Jejunum (tissue), 1 donor: Measurements from ENCODE around the genes C10orf143, GLRX3, PPP2R2D and BNIP3.

DNA sequence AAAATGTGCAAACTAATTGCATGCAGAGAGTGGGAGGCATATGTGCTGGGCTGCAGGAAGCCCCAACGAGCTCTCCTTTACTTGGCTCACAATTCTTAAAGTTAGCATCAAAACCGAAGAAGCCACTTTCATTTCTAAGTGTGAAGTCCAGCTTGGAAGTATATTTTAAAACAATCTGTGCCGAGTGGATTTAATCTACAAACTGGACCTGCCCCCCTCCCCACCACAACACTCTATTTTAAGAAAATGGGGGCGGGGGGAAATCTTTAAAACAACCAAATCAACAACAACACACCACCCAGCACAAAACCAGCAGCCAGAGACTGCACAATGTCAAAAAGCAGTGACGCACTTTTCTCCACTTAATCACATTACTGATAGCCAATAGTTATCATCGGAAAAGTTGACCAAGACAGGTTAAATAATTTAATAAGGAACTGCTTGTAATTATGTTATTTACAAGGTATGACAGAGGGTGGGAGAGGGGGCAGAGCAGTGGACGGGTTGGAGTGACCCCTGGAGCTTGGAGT lies 2.9 kb downstream of the EBF3 start:
- PRO-cap, result no peak

DNA sequence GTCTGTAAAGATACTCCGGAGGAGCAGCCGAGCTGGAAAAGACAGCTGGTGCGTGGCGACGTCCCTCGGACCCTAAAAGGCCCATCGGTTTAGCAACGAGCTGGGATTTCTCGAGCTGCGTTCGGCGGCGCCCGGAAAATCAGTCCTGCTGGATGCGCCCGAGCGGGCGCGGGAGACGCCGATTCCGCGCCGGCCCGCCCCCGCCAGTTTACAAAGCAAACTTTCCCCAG lies 5.5 kb upstream of the EBF3 start:
- PRO-cap, result no peak

- PRO-cap, result no peak
Measured at GRCh38 chr10:130108819-130109410, 1.7 kb downstream of the C10orf143 start.

- PRO-cap, result bidirectional peak, plus-strand start at chr10:130110890, minus-strand start at chr10:130110837
Measured at GRCh38 chr10:130110714-130111033, at the start of gene C10orf143. Gene C10orf143 (minus strand): TSS chr10:130110830.

DNA sequence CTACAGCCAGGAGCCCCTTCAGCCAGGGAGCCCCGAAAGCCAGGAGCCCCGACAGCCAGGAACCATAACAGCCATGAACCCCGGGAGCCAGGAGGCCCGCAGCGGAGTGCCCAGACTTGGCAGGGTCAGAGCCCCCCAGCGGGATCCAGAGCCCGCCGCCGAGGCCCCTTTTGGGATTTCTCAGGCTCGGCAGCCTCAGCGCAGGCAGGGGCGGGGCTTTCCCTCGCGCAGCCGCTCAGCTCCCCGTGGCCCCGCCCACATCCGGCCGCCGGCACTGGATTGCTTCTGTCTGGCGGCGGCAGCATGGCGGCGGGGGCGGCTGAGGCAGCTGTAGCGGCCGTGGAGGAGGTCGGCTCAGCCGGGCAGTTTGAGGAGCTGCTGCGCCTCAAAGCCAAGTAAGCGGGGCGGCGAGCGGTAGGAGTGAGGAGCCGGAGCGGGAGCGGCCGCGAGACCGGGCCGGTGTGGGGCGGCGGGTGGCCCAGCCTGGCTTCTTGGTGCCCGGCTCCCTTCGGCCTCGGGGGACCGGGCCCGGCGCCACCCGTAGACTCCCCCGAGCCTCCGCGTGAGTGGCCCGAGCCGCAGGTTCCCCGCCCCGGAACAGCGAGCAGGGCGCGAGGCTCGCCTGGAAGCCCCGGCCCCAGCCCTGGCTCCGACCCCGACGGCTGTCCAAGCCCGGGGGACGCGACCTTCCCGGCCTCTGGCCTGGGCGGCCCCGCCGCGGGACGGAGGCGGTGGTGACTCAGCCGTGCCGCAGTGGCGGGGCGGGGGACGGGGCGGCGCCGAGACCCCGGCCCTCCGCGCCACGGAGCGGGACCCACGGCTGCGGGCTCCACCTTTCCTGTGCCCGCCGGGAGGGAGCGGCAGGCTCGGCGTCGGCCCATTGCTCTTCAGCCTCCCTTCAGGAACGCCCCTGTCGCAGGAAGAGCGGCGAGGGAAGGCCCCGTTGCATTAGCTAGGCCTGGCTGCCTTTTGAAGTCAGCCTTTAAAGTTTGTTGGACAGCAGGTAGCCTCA lies at the start of gene GLRX3:
GLRX3 (plus strand) TSS at position 274 of the 1,012 bp plus-strand sequence.
- PRO-cap, result bidirectional peak, plus-strand start at position 288 of the sequence, minus-strand start at position 197 of the sequence

DNA sequence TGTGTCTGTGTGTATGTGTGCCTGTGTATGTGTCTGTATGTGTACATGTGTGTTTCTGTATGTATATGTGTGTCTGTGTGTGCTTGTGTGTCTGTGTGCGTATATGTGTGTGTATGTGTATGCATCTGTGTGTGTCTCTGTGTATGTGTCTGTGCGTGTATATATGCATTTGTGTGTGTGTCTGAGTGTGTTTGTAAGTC lies 171.9 kb downstream of the TCERG1L start:
- PRO-cap, result no peak

DNA sequence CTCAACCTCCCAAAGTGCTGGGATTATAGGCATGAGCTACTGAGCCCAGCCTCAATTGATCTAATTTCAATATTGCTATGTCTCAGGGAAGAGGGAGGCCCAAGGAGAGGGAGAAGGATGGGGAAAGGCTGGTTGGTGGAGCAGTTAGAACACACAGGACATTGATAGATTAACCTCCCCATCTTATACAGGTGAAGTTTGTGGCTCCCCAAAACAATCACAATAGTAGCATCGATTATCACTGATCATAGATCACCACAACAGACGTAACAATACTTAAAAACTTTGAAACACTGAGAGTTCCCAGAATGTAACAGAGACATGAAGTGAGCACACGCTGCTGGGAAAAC lies 42.1 kb downstream of the TCERG1L start:
- PRO-cap, result no peak

DNA sequence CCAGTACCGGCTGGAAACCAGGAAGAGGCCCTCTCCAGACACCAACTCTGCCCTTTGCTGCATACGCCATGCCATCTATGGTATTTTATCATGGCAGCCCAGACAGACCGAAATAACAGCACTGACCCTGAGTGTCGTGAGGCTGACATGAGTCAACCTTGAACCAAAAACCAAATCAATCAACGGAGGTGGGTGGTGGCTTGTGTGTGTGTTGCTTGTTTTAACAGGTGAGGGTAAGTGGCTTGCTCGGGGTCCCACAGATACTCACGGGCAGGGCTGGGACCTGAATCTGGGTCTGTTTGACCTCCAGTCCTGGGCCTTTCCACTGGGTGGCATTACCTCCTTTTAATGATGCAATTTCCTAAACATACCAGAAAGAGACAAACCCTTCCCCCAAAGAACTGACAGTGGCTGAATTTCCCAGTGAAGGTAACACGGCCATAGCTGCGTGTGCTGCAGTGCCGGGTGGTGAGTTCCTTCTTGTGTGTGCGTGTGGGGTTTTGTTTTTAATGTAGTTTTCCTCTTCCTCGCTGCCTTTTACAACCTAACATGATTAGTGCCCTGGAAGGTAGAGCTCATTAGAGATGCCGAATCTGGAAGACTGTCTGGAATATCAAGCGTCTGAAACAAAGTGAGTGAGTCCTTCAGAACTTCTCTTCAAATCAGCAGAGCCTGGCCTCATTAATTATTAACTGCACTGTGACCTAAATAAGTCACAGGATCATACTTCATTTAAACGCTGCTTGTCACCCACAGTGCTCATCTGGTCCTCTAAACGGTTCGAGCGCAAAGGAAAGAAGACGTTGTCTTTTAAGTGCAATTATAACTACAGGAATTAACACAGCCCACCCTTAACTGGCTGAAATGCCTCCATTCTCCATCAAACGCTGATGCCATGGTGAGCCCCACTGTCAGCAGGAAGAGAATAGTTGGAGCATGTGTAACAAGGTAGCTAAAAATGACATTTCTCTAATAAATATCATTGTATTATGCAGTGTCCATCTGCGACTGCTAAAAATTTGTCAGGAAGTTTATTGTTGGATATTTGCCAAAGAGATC lies 166.1 kb upstream of the TCERG1L start:
- PRO-cap, result no peak

DNA sequence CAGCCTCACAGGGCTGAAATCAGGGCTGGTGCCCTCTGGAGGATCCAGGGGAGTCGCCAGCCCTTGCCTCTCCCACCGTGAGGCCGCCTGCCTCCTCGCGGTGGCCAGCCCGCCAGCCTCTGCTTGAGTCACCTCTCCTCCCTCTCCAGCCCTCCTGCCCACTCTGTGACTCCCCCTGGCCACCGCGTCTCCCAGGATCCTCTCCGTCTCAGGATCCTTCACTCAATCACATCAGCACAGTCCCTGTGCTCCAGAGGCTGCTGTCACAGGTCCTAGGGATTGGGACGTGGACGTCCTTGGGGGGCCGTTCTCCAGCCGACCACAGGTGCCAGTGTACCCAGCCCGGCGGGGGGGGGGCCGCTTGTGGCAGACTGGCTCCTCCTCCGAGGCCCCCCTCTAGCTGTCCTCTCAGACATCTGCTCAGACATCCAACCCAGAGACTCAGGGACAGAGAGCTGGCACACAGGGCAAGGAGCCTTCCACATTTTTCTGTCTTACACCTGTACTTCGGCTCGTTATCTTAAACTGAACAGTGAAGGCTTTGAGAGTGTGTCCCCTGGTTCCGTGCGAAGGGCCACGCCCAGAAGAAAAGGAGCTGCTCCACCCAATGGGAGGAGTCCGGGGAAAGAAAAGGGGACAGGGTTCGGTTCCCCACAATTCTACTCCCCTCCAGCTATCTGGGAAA lies 9.4 kb upstream of the PPP2R2D start:
- PRO-cap, result no peak

GRCh38 chr10:131891987-131892581 lies 8.7 kb upstream of the PPP2R2D start:
- PRO-cap, result no peak

DNA sequence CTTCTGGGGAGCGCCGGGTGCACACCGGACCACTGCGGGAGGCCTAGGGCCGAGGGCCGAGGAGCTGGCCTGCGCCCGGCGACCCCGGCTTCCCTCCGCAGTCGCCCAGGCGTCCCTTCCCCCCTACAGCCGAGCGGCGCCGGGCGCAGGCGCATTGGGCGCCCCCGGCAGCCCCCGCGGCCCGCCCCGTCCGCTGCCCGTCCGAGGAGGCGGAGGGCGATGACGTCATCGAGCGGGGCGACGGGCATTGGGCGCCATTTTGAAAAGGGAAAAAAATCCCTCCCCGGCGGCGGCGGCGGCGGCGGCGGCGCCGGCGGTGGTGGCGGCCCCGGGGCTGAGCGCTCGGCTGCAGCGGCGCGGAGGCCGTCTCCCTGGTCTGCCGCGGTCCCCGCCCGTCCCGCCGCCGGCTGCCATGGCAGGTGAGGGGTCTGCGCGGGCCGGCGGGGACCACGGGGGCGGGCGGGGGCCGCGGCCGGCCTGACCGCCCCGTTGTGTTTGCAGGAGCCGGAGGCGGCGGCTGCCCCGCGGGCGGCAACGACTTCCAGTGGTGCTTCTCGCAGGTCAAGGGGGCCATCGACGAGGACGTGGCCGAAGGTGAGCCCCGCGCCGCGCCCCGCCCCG lies at the start of gene PPP2R2D:
PPP2R2D (plus strand) TSS at position 272 of the 621 bp plus-strand sequence.
- PRO-cap, result bidirectional peak, plus-strand start at position 262 of the sequence, minus-strand start at position 141 of the sequence

DNA sequence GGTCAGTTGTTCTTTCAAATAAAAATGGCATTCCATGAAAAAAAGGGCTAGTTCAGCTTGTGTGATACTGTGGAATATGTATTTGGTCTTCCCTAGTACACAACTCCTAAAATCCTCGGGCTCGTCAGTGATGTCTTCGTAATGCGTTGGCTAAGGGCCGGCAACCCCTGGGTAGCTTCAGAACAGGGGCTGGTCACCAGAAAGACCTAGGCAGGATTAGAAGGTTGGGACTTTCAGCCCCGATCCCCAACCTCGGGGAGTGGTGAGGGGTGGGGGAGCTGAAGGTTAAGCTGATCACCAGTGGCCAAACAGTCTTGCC lies 9.7 kb downstream of the PPP2R2D start:
- PRO-cap, result no peak

GRCh38 chr10:131919161-131920003 lies 18.6 kb downstream of the PPP2R2D start:
- PRO-cap, result no peak

DNA sequence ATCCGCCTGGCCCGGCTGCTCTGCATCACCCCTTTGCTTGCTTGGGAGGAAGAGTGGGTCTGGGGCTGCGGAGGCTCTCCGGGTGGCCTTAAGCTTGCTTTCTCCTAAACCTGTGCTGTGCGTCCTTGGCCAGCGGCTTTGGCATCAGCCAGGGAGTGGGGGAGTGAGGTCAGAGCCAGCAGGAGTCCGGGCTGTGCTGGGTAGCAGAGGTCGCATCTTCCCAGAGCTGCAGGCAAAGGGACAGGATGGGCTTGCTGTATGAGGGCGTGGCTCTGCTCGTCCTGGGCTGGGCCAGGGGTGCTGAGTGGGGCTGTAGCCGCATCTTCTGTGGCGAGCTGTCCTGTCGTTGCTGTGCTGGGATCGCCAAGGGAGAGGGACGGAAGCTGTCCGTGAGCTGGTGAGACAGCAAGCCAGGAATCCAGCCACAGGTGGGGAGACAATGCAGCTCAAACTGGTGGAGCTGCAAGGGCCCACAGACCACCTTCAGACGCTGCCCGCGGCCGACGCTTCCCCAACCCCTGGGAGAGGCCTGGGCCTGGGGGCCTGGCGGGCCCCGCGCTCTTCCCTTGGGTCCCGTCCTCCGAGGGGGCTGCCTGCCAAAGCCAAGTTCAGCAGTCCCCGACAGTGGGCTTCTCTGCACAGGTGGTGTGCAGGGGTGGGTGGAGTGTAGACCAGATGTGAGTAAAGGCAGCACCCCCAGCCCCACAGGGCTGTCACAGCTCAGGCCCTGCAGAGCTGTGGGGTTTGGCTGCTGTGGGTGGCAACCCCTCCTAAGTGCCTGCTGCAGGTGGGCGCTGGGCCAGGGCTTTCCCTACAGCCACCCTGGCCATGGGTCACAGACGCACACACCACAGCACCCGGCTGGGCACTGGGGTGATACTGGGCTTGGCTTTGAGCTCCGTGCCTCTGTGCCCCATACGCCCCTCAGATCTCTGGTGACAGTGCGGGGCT lies 20.8 kb downstream of the BNIP3 start:
- PRO-cap, result no peak

DNA sequence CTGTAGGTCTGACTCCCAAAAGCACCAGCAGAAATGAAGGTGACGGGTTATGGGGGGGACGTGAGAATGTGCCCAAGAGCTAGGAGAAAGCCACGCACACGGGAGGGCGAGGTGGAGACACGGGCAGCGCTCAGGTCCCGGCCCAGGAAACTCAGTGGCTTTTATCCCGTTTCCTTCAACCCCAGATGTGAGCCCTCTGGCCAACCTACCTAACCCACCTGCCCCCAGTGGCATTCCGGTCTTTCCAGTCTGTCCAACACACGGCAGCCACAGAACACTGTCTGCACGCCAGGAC lies 12.3 kb downstream of the BNIP3 start:
- PRO-cap, result no peak

DNA sequence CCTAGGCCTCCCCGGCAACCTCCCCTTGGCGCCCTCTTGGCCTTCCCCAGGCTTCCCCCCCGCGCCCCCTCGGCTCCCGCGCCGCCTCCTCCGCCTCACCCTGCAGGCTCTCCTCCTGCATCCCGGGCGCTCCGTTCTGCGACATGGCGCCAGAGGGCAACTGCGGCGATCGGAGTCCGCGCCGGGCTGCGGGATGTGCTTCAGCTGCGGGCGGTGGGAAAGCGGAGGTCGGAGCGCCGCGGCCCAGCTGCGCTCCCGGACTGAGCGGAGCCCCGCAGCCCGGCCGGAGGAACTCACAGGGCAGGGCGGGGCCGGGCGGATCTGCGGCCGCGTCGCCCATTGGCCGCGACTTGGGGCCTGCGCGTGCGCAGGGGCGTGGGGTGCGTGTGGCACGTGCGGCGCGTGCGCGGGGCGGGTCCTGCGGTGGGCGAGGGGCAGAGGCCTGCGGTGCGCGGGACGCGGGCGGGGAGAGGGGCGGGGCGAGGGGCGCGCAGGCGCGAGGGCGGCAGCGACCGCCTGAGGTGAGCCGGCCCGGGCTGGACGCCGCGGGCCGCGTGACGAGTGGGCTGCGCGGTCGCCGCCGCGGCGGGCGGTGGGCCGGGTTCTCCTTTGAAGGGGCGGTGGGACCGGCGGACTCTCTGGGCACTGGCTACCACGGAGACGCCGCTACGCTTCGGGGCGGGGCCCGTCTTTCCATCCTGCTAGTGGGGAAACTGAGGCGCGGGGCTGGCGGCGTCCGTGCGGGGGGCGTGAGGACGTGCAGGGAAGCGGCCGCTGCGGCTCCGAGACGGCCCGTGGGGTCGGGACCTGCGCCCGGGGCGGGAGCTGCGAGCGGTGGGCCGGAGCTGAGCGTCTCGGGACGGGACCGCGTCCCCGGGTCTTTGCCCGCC lies at the start of gene BNIP3:
BNIP3 (minus strand) TSS at position 262 of the 890 bp plus-strand sequence.
- PRO-cap, result bidirectional peak, plus-strand start at position 524 of the sequence, minus-strand start at position 262 of the sequence

DNA sequence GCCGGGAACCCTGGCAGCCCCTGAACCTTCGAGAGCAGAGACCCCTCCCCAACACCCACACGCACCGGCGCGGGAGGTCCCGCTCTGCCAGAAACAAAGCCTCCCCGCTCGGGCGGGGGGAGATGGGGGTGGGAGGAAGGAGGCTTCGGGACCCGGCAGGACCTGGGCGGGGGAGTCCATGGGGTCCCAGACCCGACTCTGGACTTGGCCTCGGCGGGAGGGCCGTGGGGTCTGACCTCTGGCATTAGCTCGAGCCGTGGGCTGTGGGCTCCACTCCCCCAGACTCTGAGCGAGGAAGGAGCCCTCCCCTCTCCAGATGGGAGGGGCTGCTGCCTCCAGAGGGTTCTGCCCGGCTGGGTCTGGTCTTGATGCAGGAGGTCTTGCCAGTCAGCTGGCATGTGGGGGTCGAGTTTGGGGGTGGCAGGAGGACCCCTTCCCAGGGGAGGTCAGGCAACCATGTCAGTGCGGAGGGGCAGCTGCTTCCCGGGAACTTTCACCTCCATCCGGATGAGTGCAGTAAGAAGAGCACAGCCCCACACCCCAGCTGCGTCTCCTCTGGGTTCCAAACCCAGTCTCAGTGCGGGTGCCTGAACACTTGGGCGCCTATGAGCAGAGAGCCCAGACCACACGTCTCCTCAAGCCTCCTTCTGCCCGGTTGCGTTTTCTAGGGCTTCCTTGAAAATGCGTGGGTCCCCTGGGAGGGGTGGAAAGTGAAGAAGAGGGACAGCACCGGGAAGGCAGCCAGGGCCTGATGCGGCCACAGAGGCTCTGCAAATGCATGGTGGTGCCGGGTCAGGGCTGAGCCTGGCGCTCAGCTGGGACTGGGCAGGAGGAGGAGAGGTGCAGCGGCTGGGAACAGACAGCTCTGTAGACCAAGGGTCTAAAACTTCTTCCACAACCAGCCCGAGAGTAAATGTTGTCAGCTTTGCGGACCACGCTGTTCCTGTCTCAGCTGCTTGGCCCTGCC lies 1.3 kb downstream of the DPYSL4 start:
- PRO-cap, result no peak

- PRO-cap, result no peak
Measured at GRCh38 chr10:132255522-132255979, 52.2 kb downstream of the STK32C start.

GRCh38 chr10:132306667-132307040 lies 1.1 kb downstream of the STK32C start:
- PRO-cap, result no peak

DNA sequence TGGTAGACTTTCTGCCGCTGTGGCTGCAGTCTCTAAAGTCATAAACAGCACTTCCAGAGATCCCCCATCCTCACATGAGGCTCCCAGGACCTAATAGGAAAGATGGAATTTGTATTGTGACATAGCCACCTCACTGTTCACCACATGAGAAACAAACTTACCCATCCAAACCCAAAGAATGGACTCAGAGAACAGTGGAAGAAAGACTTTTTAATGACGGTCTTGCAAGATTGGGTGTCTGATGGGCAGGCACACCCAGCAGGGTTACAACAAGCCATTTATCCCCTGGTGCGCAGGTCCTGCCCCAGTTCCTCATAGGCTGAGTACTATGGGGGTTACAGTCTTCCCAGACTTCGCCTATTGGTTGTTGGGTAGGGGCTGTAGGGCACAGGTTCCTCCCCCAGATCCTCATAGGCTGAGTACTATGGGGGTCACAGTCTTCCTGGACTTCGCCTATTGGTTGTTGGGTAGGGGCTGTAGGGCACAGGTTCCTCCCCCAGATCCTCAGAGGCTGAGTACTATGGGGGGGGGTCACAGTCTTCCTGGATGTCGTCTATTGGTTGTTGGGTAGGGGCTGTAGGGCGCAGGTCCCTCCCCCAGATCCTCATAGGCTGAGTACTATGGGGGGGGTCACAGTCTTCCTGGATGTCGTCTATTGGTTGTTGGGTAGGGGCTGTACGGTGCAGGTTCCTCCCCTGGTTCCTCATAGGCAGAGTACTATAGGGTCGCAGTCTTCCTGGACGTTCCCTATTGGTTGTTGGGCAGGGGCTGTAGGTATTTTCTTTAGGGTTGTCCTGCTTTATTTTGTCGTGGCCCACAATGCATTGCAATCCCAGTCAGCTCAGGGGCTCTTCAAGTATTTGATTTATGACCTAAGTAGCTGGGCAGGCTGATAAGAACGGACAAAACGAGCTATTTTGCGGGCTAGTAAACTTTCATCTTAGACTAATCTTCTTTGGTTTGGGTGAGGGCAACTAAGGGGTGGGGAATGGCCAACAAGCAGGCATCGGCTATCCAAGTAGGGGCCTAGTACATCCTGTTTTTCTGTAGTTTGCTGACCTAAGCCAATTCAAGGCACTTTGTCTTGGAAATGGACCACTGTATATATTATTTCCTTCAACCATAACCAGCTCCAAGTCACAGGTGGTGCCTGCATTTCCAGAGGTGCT lies 3.3 kb downstream of the LRRC27 start:
- PRO-cap, result no peak